Ovary (tissue), 7 donors: Measurements from ENCODE around the gene SLC66A2.

DNA sequence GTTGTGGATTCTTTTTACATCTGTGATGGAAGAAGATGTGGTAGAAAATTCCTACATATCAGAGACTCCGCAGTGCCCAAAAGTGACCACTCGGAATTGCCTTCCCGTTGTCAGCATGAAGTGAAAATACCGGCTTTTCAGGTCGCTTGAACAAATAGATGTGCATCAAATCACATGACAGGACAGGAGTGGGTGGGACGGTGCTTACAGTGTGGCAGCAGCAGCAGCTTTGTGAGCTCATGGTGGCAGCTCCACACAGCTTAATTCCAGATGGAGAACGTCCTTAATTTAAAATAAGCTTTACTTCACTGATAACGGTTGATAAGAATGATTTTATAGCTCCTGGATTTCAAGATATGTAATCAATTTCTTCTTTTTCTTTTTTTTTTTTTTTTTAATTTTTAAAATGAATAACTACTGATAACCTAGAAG, 20.4 kb downstream of the SALL3 start:
- PRO-cap, 7 experiments: no peak in any of the 7 experiments
- RAMPAGE, long total RNA, 2 experiments: no peak in any of the 2 experiments

- PRO-cap, 7 experiments: no peak in any of the 7 experiments
- RAMPAGE, long total RNA, 2 experiments: no peak in any of the 2 experiments
Measured at GRCh38 chr18:79345410-79345998, 50.2 kb upstream of the NFATC1 start.

GRCh38 chr18:79354511-79355403, 41.0 kb upstream of the NFATC1 start:
- PRO-cap, 7 experiments: no peak in any of the 7 experiments
- RAMPAGE, long total RNA, 2 experiments: no peak in any of the 2 experiments

GRCh38 chr18:79363078-79363585, 32.6 kb upstream of the NFATC1 start:
- PRO-cap, 7 experiments: no peak in any of the 7 experiments
- RAMPAGE, long total RNA, 2 experiments: no peak in any of the 2 experiments

DNA sequence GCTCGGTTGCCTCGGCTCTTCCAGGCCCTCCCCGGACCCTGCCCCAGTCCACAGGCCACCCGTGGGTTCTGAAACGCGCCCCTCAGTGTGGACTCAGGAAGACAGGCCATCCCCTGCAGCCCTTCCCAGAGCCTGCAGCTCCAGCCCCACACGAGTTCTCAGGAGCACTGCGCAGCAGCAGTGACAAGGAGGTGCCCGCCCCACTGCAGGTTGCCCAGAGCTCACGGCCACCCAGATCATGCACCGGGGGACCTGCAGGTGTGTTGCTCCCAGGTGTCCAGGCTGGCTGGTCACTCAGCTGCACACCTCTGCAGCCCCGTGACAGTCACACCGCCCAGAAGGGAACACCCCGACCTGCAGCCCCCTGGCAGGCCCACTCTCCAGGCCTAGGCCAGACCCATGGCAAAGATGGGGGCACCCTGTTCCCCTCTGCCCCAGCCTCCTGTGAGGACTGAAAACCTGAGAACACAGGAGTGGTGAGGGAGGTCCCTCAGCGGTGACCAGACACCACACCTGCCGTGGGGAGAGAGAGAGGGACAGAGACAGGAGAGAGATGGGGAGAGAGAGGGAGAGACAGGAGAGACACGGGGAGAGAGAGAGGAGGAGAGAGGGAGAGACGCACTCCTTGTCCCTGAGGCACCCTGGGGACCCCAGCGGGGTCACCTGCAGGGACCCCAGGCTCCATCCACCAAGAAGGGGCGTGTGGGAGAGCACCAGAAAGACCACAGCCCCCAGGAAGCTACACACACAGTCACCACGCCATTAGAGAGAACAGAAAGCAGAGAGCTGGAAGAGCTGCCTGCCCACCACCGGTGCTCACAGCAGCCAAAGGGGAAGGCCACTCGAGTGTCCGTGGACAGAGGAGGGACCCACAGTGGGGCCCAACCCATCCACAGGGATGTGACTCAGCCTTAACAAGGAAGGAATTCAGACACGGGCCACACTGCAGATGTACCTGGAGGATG, 11.9 kb upstream of the NFATC1 start:
- PRO-cap, 7 experiments: no peak in any of the 7 experiments
- RAMPAGE, long total RNA, 2 experiments: no peak in any of the 2 experiments

- PRO-cap, 7 experiments: no peak in any of the 7 experiments
- RAMPAGE, long total RNA, 2 experiments: no peak in any of the 2 experiments
Measured at GRCh38 chr18:79404495-79405062, 8.8 kb downstream of the NFATC1 start.

DNA sequence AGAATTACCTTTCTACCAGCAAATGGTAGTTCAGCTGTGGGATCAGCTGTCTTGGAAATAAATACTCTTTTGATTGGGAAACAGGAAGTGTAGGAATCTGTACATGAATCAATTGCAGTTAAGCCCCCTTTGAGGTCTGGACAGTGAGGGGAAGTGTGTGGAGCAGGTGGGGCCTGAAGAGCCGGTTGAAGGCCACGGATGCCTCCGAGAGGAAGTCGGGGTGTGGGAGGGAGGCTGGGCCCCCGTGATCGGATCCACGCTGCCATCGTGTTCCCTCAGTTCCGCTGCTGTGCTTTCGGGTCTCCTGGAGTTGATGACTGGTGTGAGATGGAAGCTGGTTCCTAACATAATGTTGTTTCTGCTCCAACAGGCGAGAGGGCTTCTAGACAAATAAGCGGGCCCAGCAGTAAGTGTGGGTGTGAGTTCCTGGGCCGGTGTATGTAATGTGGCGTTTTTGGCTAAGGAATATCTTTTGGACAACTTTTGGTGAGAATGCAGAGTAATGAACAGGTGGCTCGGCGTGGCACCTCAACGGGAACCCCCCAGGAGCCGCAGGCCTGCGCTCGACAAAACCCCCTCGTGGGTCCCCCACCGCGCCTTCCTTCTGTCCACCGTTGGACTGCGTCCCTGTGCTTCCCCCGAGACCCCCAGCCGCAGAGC, 10.6 kb downstream of the NFATC1 start:
- PRO-cap, 7 experiments: no peak in any of the 7 experiments
- RAMPAGE, long total RNA, 2 experiments: no peak in any of the 2 experiments

DNA sequence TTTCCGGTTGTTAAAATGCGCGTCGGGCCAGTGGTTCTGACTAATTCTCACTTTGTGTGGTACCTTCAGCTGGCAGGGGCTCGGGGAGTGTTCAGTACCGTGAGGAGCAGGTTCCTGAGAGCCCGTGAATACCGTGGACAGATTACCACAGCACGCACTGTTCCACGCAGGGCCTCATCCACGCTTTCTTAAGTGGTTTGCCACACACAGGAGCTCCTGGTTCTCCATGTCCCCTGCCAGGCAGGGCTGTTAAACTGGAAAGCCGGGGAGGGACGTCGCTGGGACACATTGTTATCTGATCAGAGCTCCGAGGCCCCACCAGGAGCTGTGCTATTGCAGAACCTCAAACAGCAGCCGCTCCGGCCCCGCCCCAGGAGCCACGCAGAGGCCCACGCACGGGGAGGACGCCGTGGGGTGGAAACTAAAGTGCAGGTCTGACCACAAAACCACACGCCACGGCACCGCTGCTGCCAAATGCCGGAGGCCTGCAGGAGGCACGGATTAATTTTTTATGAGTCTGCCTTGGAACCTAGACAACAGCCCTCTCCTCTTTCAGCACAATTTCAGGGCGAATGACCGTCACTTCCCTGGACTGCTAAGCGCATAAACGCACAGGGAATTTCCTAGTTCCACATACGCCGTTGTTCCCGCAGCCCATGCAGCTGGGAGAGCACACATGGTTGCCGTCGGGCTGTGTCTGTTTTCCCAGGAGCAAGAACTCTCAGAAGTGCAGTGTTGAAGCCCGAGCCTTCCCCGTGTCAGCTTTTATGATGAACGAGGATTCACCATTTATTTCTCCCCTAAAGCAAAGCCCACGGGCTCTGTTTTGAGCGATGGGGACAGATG, 43.5 kb downstream of the NFATC1 start:
- PRO-cap, 7 experiments: no peak in any of the 7 experiments
- RAMPAGE, long total RNA, 2 experiments: no peak in any of the 2 experiments

DNA sequence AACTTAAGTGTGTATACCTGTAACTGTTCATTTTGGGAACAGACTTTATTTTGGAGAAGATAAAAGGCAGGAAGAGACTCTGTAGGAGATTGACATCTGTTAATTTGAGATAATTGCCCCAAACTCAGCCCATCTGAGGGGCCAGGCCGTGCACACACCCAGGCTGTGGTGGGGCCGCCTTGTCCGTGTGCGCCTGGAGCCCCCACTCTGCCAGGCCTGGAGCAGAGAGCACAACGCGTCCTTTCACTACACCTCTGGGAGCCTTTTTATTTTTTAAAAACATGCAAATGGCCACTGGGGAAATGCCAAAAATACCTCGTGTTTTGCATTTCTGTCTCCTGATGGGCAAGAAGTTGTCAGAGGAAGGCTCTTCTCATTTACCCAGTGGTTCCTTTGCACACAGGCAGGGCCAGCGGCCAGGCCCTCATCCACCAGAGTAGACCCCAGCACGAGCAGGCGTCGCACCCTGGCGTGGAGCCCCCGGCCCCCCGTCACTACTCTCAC, 64.6 kb downstream of the NFATC1 start:
- PRO-cap, 7 experiments: no peak in any of the 7 experiments
- RAMPAGE, long total RNA, 2 experiments: no peak in any of the 2 experiments

DNA sequence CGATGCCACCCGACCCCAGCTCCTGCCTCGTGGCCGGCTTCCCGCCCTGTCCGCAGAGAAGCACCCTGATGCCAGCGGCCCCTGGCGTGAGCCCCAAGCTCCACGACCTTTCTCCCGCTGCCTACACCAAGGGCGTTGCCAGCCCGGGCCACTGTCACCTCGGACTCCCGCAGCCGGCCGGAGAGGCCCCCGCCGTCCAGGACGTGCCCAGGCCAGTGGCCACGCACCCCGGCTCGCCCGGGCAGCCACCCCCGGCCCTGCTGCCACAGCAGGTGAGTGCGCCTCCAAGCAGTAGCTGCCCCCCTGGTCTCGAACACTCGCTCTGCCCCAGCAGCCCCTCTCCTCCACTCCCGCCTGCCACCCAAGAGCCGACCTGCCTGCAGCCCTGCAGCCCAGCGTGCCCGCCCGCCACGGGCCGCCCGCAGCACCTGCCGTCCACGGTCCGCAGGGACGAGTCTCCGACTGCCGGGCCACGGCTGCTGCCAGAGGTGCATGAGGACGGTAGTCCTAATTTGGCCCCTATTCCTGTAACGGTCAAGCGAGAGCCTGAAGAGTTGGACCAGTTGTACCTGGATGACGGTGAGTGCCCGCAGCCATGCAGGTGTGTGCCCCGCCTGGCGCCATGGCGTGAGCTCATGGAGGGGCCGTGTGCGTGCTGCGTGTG, 90.8 kb downstream of the NFATC1 start:
- PRO-cap, 7 experiments: no peak in any of the 7 experiments
- RAMPAGE, long total RNA, 2 experiments: no peak in any of the 2 experiments

DNA sequence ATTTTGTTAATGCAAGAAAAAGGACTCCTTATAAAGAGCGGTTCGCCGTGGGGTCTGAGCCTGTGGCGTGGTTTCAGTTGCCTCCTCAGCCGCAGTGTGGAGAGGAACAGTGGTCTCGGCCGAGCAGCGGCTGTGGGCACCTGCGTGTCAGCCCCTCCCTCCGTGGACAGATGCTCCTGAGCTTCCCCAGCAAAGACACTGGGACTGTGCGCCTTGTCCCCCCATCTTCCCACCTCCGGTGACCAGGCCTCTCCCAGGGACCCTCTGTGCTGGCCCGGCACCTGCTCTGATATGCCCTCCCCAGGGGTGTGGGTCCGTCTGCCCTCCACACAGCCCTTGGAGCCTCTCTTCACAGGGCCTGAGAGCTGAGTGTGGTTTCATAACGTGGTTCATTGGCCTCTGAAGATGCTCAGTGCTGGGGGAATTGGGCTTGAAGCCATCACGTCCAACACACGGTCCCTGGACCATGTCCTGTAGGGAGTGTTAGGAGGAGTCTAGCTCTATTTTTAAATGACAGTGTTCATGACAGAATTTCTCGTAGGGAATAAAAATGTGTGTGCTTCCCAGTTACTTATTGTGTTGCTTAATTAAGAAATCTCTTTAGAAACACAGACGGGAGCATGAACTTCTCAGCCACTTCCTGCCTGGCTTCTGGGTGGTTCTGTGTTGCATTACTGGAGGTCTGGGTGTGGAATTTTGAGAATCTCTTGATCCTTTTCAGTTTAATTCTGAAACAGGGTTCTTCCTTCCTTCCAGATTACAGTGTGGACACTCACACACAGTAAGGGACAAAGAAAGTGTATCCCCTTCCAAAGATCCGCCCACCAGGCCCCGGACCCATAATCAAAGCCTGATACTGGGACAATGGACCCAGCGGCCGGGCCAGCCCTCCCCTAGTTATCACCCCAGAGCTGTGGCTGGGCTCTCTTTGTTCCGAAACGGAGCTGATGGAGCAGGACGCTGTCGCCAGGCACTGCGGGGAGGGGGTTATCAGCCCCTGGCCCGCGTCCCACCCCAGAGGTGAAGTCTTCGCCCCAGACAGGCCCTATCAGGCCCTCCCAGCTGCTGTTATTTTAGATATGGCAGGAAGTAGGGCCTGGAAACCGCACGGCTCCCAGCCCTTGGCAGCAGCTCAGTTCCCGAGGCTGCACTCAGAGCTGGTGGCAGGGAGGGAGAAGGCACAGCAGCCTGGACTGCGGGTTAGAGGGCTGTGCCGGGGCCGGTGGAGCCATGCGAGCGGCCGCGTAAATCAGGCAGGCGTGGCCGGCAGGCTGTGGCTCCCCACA, 110.9 kb downstream of the NFATC1 start:
- PRO-cap, 7 experiments: peak in 5 of 7 experiments; most common plus-strand start position 1,150 of the sequence (in 4); most common minus-strand start position 902 of the sequence (in 1)
- RAMPAGE, long total RNA, 2 experiments: no peak in any of the 2 experiments

GRCh38 chr18:79610874-79611711, 68.5 kb upstream of the CTDP1 start:
- PRO-cap, 7 experiments: peak in 5 of 7 experiments; most common minus-strand start chr18:79611098 (in 5)
- RAMPAGE, long total RNA, 2 experiments: no peak in any of the 2 experiments

- PRO-cap, 7 experiments: peak in 6 of 7 experiments; most common plus-strand start chr18:79617138 (in 2); most common minus-strand start chr18:79617296 (in 5)
- RAMPAGE, long total RNA, 2 experiments: no peak in any of the 2 experiments
Measured at GRCh38 chr18:79616646-79617649, 62.7 kb upstream of the CTDP1 start.

DNA sequence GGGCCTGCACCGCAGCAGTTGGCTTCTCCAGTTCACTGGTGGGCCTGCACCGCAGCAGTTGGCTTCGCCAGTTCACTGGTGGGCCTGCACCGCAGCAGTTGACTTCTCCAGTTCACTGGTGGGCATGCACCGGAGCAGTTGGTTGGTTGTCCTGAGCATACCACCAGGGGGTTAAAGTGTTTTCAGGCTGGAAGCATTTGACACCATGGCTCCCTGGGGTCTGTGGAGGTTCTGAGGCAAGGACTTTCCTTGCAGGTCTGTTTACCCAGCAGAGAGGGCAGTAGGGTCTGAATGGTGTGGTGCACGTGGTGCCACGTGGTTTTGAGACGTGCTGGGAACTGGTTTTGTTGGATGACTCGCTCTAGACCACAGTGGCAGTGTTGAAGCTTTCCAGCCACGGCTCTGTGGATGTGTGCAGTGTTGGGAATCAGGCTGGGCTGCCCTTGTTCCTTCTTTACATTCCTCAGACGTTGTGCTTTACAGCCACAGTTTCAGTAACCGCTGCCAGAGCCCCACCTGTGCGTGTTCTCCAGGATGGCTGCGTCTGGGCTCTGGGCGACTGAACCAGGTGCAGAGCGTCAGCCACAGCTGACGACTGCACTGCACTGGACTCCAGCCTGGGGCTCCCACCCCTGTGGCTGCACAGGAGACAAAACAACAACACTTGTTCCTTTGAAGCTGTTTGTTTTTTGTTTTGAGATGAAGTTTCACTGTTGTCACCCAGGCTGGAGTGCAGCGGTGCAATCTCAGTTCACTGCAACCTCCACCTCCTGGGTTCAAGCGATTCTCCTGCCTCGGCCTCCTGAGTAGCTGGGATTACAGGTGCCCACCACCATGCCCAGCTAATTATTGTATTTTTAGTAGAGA, 8.2 kb downstream of the CTDP1 start:
- PRO-cap, 7 experiments: no peak in any of the 7 experiments
- RAMPAGE, long total RNA, 2 experiments: no peak in any of the 2 experiments

- PRO-cap, 7 experiments: no peak in any of the 7 experiments
- RAMPAGE, long total RNA, 2 experiments: no peak in any of the 2 experiments
Measured at GRCh38 chr18:79735110-79735617, 55.6 kb downstream of the CTDP1 start.

DNA sequence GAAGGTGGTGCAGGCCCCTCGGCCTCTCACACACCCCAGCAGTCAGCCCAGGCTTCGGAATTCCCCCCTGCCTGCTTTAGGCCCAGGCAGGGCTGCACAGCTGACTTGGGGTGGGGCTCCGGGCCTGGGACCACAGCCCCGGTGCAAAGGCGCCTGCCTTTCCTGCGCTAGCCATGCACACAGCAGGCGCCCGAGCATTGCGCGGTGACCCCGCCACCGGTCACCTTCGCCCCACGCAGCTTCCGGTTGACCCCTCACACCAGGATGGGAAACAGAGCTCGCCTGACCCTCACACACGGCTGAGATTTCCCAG, 46.1 kb downstream of the SLC66A2 start:
- PRO-cap, 7 experiments: no peak in any of the 7 experiments
- RAMPAGE, long total RNA, 2 experiments: no peak in any of the 2 experiments

- PRO-cap, 7 experiments: no peak in any of the 7 experiments
- RAMPAGE, long total RNA, 2 experiments: start-site peak on the minus strand in 1 of 2 experiments, at chr18:79926073-79926675 at its widest, 9 reads per replicate
Measured at GRCh38 chr18:79926223-79926886, 25.1 kb downstream of the SLC66A2 start.

DNA sequence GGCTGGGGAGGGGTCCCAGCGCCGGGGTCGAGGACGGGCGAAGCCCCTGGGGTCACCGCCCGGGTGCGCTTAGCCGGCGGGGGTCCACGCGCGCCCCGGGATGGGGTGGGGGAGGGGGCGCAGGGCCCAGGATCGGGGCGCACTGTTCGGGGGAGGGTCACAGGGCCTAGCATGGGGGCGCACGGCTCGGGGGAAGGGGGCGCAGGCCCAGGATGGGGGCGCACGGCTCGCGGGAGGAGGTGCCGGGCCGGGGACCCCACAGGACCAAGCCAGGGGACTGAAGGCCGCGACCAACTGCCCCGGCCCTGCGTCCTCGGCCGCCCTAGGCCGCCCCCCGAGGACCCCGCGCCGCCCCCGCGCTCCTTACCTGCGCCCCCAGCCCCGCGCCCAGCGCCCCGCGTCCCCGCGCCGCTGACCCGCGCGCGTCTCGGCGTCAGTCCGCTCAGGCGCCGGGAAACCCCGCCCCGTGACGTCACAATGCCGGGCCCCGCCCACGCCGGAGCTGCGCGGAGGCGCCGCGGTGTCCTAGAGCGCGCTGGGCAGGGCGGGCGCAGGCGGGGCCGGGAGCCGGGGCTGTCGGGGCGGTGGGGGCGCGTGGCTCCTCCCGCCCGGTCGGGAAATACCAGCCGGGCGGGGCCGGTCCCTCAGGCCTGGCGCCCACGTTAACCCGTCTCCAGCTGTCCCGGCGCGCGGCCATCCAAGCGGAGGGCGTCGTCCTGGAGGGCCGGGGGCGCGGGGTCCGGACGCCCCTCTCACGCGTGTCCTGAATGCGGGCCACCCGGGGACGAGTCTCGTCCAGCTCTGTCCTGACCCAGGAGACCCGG, at the start of gene SLC66A2:
Gene SLC66A2, minus strand, starts transcription at position 440 of the 824 bp plus-strand sequence.
- PRO-cap, 7 experiments: peak in 7 of 7 experiments; most common plus-strand start position 528 of the sequence (in 5); most common minus-strand start position 429 of the sequence (in 5)
- RAMPAGE, long total RNA, 2 experiments: no peak in any of the 2 experiments

DNA sequence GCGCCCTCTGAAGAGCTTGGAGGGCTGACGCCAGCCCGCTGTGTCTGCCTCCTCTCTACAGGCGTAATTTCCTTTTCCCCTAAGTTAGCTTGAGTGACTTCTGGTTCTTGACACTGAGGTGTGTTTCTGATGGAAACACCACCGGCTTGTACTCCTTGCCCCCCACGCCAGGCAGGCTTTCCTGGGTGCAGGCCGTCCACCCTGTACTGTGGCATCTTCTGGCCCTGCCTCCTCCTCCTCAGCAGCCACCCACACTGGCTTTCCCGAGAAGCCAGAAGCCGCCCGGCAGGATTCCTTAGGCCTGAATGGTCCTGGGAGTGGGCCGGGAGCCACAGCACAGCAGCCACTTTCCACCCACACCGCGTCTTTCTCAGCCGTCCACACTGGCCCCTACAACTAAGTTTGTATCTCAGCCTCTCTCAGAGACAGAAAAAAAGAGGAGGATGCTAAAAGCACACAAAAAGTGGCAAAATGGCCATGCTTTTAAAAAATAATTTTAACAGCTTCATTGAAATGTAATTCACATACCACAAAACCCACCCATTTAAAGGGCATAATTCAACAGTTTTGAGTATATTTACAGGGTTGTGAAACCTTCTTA, 2.1 kb upstream of the HSBP1L1 start:
- PRO-cap, 7 experiments: no peak in any of the 7 experiments
- RAMPAGE, long total RNA, 2 experiments: no peak in any of the 2 experiments

DNA sequence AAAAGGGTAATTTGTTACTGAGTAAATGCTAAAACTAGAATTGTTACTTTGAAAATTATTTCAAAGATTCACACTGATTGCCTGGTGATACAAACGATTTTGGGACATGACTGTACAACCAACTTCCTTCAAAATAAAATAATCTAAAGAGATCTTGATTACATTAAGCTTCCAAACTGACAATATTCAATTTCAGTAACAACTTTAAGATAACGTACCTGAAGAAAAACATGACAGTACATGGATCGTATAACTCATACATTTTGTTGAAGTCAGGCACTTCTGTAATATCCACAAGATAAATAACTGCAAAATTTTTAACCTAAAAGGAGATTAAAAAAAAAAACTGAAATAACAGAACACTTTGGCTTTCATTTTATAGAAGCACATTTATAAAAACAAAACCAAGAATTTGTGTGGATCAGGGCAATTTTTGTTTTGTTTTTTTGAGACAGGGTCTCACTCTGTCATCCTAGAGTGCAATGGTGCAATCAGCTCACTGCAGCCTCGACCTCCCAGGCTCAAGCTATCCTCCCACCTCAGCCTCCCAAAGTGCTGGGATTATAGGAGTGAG, 10.9 kb downstream of the TXNL4A start:
- PRO-cap, 7 experiments: no peak in any of the 7 experiments
- RAMPAGE, long total RNA, 2 experiments: no peak in any of the 2 experiments